ENCODE measurements around a stretch of chr1.

- PRO-cap: no peak
- RAMPAGE, long total RNA: no peak
Observed at GRCh38 chr1:220761523-220761826, 13.4 kb downstream of the MTARC2 start.

DNA sequence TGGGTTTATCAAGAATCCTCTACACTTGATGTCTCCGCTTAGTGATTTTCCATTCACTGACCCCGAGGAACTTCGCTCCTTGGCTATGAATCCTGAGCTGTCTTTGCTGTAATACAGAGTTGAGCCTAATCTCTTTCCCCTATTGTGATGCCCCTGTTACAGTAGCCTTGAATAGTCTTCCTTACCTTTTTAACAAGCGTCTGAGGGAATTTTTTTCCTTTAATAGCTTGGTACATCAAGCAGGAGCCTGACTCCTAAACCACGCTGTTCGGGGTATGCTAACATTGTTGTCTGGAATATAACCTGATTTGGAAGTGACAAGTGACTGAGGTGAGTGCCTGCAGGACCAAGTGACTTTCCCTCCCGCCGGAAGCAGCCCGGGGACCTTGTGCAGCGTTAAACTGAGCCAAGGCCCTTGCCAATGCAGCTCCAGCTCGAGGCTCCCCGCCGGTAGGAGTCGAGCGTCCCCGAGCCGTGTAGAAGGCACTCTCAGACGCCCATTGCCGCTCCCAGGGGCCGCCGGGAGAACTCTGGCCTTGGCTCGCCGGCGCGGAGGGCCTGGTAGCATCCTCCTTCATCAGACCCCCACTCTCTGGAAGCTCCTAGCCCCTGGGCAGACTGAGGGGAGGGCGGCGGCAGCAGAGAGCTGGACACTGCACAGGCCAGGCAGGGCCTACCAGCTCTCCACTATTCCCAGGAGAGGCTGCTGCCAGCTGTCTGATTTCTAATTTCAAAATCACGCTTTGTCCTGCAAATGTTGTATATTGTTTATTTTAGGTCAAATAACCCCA, 668 bp upstream of the MTARC1 start:
- PRO-cap: no peak
- RAMPAGE, long total RNA: no peak

GRCh38 chr1:221097343-221097787, 218.1 kb downstream of the HLX start:
- PRO-cap: no peak
- RAMPAGE, long total RNA: no peak

DNA sequence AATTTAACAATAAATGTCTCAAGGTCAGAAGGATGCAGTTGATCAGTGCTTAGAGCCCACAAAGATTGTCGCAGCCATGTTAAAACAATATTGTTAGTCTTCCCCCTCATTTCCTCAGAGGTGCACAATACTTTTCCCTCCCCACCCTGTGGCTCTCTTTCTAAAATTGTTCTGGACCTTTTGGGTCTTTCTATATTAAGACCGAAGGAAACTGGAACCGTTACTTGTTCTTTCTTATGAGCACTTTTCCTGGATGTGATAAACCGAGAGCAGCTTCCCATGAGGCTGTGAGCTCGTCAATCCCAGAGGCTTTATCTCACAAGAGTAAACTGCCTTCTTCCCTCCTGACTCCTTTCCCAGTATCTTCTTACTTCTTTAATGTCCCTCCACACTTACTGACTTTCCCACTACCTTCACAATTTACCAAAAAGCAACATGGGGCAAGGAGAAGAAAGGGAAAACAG, 333.8 kb downstream of the HLX start:
- PRO-cap: no peak
- RAMPAGE, long total RNA: no peak

DNA sequence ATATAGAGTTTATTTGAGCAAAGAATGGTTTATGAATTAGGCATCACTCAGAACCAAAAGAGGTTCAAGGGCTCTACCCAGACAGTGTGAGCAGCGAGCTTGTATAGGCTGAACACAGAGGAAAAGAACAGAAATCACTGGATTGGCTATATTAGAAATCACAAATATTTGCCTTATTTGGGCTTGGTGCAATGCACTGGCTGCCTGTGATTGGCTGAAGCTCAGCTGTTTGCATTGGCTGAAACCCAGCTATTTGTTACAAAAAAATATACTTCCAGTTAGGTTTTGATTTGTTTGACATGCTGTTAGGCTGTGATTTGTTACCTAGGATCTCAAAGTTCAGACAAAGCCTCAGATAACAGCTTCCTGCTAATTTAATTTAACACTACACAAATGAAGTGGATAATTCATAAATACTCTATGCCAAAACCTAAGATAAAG, 179.3 kb downstream of the DUSP10 start:
- PRO-cap: no peak
- RAMPAGE, long total RNA: no peak

GRCh38 chr1:221713113-221713482, 28.8 kb downstream of the DUSP10 start:
- PRO-cap: no peak
- RAMPAGE, long total RNA: no peak

GRCh38 chr1:221971185-221971679, 229.3 kb upstream of the DUSP10 start:
- PRO-cap: no peak
- RAMPAGE, long total RNA: no peak

- PRO-cap: no peak
- RAMPAGE, long total RNA: no peak
Observed at GRCh38 chr1:222037589-222038148, 295.8 kb upstream of the DUSP10 start.

DNA sequence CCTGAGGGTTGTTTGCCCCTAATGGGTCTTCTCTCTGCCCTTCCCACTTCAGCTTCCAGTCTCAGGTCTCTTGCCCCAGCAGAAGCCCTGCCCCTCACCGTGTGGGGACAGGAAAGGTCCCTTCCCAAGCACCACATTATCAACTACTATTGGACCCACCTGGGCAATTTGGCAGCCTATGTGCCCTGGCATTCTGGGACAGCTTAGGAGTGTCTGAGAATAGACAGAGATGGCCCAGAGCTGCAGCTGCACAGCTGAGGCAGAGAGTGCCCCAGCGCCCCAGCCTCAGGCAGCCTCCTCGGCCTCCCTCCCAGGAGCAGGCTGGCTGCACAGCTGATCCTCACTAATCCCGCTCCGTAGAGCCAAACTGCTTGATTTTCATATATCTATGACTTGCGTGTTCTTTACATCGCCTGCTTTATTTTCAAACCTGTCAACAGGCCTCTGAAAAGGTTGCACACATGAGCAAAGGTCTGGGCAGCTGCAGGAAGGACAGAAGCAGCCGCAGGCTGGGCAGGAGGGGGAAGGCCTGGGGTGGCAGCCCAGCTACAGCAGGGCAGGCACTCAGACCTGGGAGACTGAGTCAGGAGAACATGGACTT, 301.5 kb upstream of the DUSP10 start:
- PRO-cap: no peak
- RAMPAGE, long total RNA: no peak

DNA sequence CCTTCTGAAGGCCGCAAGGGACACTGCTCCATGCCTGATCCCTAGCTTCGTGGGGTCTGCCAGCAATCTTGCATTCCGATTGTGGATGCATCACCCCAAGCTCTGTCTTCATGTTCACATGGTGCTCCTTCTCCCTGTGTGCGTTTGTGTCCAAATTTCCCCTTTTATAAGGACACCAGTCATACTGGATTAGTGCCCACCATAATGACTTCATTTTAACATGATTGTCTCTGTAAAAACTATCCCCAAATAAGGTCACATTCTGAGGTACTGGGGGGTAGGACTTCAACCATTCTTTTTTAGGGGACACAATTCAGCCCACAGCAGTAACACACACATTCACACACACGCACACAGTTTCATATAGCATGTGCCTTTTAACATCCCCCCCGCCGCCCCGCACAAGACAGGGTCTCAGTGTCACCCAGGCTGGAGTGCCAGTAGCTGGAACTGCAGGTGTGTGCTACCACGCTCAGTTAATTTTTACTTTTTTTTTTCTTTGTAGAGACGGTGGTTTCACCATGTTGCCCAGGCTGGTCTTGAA, 5.2 kb upstream of the HHIPL2 start:
- PRO-cap: no peak
- RAMPAGE, long total RNA: no peak

DNA sequence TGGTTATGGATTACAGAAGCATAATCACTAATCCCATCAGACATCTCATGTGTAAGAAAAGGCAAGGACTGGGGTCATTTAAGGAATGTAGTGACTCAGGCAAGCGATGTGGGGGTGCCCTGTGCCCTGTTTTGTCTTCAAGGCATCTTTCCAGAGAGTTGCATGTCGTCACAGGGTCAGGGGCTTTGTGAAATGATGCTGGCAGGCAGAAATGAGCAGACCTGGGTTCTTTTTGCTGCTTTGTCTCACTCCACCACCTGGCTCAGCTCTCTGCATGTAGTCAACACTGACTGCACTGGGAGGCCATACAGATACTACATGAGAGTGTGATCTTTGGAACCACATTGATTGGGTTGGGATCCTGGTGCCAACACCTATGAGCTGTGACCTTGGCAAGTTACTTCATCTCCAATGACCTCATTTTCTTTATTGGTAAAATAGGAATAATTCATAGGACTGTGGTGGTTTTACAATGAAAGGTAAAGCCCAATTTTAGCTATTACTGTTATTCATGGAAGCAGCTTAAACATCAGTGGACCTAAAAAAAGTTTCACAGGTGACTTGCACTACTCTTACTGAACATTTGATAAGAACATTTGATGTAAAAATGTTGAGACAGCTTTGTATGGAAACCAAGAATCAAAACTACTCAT, 8.3 kb upstream of the HHIPL2 start:
- PRO-cap: no peak
- RAMPAGE, long total RNA: no peak

DNA sequence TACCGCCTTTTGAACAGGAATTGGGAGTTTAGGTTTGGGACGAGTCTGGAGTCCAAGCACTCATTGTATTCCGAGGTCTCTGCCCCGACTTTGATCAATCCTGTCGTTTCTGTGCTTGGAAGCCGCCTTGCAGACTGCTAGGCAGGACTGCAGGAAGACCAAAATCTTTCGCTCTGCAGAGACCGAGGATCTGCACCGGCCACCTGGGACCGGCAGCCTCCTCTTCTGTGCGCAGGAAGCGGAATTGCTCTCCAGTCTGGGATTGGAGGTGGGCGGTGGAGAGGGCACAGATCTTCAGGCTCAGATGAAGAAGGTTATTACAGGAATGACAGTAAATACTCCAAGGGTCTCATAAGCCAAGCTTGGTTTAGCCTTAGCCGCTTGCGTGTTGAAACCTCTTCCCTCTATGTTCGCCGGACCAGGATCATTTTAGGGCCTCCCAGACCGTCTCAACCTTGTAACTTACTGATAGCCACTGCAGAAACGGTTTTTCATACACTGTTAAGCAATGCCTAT, 995 bp downstream of the MIA3 start:
- PRO-cap: no peak
- RAMPAGE, long total RNA: no peak

GRCh38 chr1:222627168-222627924, 9.4 kb downstream of the MIA3 start:
- PRO-cap: no peak
- RAMPAGE, long total RNA: no peak

DNA sequence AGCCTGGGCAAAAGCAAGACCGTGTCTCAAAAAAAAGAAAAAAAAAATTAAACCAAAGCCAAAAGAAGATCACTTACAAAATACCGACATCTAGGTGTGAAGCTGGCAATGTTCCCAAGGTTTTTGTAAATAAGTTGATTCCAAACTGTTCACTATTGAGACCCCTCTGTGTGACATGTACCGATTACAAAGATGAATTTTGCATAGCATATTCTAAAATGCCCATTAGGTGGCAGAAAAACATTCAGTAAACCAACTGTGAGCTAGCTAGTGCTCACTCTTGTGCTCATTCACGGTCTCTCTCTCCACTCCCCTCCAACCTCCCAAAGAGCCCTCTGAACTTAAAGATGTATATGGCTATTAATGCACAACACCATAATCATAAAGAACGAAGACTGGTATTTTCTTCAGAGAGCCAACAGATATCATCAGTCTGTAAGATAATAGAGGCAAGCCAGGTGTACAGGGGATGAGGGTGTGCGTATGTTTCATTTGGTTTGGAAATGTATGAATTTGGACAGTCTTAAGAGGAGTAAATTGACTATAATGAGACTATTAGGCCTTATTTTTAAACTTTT, 1.7 kb downstream of the FAM177B start:
- PRO-cap: no peak
- RAMPAGE, long total RNA: no peak

- PRO-cap: no peak
- RAMPAGE, long total RNA: no peak
Observed at GRCh38 chr1:222995261-222995984, 147.6 kb downstream of the TLR5 start.

DNA sequence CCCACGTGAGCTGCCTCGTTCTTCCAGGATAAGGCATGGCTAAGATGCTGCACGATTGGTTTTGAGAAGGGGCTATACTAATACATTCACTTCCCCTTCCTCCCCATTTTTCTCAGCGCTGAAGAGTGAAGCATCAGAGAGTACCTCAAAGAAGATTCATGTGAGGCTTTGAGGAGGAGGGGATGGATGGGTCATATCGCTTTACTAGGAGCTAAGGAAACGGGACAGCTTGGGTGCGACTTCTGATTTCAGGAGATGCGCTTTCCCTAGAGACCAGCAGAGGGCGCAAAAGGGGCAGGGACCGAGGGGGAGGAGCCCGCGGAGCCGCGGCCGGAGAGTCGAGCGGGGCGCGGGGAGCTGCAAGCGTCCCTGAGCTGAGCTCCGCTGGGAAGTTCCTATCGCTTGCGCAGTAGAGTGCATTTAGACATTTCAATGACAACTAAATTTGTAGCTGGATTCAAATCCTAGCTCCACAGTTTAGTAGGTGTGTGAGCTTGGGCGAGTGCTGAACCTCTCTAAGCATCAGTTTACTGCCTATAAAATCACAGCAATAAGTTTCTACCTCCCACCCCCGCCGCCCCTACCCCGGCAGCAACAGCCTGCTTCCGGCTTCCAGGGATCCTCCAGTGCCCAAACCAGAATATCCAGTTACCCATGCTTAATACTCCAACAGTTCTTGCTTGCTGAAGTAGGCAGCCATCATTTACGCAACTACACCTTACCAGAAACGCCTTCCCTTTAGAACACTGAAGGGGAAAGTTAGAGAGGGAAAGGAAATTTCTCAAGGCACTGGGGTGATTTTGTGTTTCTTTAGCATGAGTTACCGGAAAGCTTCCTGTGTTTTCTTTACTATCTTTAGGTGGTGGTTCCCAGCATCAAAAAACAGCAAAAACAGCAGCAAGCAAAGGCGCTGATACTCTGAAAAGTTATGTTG, 9.2 kb downstream of the TLR5 start:
- PRO-cap: no peak
- RAMPAGE, long total RNA: no peak

DNA sequence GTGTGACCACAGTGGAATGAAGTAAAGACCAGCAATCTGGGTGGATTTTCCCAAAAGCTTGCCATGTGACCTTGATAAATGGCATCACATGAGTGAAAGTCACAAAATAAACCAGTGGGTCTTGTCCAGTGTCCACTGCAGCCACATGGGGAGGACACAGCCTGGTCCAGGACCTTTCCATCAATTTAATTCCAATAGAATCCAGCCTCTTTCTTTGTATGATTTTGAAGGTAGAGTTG, 36.9 kb upstream of the TLR5 start:
- PRO-cap: no peak
- RAMPAGE, long total RNA: no peak

DNA sequence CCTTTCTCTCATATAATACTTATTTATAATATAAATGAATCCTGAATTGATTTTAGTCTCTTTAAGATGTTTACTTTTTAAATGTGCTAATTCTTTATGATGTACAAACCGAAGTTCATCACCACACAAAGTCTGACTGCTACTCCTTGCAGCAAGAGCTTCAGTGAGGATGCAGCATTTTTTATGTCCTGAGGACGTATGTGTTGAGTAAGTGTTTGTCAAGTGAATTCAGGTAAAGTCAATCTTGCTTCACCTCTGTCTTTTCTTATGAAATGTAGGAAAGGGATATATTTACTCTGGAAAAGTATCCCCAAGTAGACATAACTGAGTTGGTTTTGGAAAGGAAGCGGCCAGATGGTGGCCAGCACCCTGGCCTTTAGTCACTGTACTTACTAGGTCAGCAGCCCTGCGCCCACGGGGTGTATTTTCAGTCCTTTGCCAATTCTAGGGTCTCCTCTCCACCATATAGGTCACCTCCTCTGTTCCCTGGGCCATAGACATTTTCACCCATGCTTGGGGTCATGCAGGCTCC, 75.2 kb downstream of the SUSD4 start:
- PRO-cap: no peak
- RAMPAGE, long total RNA: no peak

- PRO-cap: bidirectional peak, plus-strand start at chr1:223341386, minus-strand start at chr1:223341275
- RAMPAGE, long total RNA: no peak
Observed at GRCh38 chr1:223340879-223341704, 22.9 kb downstream of the SUSD4 start.

DNA sequence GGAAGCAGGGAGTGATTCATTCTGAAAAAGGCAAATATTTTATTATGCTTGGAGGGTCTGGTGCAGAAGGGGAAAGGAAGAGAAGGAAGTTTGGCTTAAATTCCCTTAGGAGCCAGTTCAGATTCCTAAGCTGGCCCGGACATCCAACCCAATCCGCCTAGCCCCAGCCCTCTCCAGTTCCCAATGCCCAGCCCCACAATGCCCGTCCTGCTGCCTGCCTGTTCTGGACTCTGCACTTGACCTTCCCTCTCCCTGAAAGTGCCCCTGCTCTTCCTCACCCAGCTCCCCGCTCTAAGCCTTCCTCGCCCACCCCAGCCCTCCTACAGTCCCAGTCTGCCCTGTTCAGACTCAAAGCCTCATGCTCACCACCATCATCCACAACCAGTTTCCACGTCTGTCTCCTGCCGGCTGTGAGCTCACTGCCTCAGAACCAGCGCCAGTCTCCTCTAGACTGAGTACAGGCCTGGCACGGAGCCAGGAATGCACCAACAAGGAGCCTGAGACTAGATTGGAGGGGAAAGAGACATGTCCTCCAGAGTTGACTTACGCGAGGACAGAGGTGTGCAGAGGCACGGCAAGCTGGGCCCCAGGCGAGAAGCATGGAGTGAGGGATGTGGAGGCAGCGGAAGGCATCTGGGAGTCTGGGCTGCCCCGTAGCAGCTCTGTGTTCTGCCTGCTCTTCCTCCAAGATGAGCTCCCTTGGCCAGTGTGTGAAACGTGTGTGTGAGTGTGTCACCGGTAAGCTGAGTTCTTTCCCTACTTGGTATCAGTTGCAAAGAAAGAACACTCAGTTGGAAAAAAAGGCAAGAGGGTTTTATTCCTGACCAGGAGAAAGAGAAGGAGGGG, 19.1 kb downstream of the CAPN2 start:
- PRO-cap: no peak
- RAMPAGE, long total RNA: no peak

All from Karpas-422 (cell line).